ENCODE measurements around a stretch of chr20.

DNA sequence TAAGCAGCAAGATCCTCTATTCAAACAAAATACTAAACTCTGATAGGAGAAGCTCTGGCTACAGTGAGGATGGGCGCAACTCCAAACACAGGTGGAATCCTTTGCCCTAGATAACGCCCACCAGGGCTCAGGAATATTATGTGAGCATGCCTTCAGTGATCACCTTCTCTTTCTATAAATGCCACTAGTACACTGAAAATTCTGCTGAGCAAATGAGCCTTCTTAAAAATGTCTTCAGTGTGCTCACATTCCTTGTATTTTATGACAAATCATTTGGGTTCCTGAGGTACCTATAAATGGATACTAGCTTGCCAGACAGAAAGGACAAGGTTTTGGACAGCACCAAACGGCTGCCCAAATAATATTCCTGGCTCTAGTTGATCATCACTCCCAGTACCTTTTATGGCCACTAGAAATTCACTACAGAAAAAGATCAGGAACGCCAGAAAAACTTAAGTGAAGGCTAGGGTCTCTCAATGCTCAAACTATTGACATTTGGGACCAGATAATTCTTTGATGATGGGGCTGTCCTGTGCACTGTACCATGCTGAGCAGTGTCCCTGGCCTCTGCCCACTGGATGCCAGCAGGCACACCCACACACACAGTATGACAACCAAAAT, 13.1 kb downstream of the ZNF217 start:
- PRO-cap, result no peak
- RAMPAGE, long total RNA, 4 experiments, result no peak in any of the 4 experiments

- PRO-cap, result no peak
- RAMPAGE, long total RNA, 4 experiments, result no peak in any of the 4 experiments
Observed at GRCh38 chr20:53583610-53584220, 9.9 kb downstream of the ZNF217 start.

GRCh38 chr20:53590899-53591150, 2.8 kb downstream of the ZNF217 start:
- PRO-cap, result no peak
- RAMPAGE, long total RNA, 4 experiments, result no peak in any of the 4 experiments

- PRO-cap, result no peak
- RAMPAGE, long total RNA, 4 experiments, result no peak in any of the 4 experiments
Observed at GRCh38 chr20:53611234-53612059, 17.8 kb upstream of the ZNF217 start.

DNA sequence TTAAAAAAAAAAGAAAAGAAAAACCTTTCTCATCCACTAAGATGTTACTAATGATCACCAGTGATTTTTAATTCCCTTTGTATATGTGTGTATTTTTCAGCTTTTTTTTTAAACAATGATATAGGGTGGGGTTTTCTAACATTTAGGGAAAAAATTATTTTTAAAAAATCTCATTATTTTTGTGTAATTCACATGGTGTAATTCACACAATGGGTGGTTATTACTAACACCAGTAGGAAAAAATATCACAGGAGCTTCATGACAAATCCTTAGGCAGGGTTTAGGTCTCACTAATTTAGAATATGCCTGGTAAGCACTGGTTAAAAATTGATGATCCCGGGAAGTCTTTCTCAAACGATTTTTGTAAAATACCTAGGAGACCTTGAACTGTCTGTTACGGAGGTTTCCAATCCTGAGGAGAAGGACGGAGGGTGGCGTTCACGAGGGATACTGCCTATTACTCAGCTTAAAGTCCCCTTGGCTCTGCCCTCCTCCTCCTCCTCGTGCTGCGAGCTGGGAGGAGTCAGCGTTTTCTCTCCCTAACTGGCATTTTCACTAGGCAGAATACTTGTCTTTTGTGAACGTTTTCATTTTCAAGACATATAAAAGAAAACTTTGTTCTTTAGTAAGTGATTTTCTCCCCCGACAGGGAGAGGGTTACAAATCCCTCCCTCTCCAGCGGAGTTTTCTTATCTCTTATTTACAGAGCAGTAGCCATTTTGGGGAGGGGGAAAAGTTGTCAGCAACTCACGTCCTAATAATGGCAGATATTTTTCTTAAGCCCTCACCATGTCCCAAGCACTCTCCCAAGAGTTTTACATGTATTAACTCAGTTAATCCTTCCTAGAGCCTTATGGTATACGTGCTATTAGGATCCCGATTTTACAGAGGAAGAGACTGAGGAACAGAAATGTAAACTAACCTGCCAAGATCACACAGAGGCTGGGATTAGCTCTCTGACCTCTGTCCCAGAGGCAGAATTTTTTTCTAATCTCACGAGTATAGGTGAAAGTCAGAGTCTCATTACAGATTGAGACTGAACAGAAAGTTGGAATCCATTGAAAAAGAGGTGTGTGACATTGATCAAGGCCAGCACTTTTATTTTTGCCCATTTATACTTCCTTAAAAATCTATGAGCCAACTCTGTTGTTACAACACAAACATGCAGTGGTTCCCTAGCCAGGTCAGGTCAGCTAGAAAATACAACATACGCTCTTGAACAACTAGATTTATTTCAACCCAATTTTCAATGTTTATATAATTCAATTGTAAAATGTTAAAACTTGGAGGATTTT, 29.9 kb upstream of the ZNF217 start:
- PRO-cap, result bidirectional peak, plus-strand start at position 486 of the sequence, minus-strand start at position 423 of the sequence
- RAMPAGE, long total RNA, 4 experiments, result no peak in any of the 4 experiments

- PRO-cap, result unidirectional peak, plus-strand start at chr20:53652585
- RAMPAGE, long total RNA, 4 experiments, result no peak in any of the 4 experiments
Observed at GRCh38 chr20:53652043-53653028, 58.7 kb upstream of the ZNF217 start.

DNA sequence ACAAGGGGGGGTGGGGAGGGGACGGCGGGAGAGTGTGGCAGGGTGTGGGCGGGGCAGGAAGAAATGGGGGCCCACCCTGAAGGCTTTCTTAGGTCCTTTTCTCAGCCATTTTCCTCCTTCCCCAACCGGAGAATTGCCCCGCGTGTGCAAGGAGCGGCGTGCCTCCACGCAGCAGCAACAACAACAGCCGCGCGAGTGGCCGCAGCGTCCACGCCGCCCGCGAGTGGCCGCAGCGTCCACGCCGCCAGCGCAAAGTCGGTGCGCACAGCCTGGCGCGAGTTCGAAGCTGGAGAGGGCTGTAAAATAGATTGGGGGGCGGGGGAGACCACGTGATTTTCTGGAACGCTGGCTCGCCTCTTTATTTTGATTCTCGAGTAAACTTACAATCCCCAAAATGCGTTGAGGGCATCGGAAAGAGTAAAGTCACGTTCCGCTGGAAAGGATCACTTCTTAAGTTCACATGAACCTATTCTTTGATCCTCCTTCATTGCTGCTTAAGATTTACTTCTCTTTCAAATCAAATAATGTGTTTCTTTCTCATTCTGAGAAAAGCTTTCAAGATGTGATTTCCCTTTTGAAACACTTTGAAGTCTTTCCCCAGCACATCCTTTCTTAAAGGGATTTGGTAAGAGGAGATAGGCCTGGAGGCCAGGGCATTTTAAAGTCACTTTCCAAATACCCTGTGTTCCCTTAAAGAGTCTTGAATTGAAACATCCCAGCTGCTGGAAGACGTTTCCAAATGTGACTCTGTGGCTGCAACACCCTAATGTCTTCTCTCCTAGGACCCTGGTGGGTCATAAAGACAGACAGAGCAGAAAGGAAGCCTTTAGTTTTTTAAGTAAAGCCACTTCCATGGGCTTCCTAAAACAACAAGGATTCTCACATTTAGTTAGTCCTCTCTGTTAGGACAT, 66.7 kb upstream of the ZNF217 start:
- PRO-cap, result unidirectional peak, minus-strand start at position 257 of the sequence
- RAMPAGE, long total RNA, 4 experiments, result no peak in any of the 4 experiments

- PRO-cap, result no peak
- RAMPAGE, long total RNA, 4 experiments, result no peak in any of the 4 experiments
Observed at GRCh38 chr20:53677146-53678007, 83.7 kb upstream of the ZNF217 start.

DNA sequence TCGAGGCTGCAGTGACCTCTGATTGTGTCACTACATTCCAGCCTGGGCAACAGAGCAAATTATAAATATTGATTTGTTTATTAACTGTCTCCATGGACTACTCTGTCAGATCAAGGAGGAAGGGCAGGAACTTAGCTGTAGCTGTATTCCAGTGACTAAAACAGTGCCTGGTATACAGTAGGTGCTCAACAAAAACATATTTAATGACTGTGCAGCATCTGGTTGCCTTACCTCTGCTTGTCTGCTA, 117.7 kb upstream of the ZNF217 start:
- PRO-cap, result no peak
- RAMPAGE, long total RNA, 4 experiments, result no peak in any of the 4 experiments

GRCh38 chr20:53753175-53754267, 159.9 kb upstream of the ZNF217 start:
- PRO-cap, result no peak
- RAMPAGE, long total RNA, 4 experiments, result no peak in any of the 4 experiments

DNA sequence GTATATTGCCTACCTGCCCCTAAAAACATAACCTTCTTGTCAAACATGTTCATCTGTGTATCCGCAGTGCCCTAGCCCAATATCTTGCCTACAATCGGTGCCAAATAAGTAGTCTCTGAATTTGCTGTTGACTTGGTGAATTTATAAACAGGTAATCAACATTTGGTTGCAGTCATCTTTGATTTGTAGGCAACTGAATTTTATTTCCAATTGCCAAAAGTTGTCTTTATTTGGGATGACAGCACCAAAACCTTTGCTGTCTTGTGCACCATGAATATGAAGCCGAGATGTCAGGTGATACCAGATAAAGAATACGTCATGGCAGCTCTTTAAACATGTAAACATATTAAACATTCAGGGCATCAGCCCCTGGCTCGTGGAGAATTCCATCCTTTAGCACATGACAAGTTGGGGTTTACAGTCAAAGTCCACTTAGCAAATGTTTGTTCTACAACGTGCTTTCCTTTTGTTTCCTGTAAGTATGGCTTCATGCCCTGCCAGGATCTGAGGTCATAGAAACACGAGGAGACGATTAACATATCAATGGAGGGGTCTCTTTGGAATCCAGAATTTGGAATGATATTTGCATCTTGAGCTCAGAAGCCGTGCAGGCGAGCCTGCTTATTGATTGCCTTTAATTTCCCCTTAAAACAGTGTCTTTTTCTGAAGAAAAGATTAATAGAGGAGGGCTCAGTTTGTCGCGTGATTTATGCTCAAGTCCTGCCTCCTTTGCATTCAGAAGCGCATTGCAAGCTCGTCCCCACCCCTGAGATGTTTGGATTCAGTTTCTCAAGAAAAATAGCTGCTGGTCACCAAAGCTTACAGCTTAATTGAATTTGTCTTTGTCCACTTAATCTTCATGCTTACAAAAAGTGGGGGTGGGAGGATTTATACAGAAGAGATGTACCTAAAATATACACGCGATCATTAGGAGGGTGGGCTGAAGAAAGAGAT, 170.2 kb upstream of the ZNF217 start:
- PRO-cap, result no peak
- RAMPAGE, long total RNA, 4 experiments, result no peak in any of the 4 experiments

DNA sequence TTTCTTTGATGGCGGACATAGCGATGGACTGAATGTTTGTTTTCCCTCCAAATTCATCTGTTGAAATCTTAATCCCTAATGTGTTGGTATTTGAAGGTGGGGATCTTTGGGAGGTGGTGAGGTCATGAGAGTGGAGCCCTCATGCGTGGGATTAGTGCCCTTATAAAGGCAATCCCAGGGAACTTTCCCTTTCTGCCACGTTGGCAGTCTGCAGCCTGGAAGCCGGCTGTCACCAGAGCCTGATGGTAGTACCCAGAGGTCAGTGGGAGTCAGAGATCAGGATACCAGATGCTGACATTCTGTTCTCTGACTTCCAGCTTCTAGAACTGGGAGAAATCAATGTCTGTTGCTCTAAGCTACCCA, 173.5 kb upstream of the ZNF217 start:
- PRO-cap, result no peak
- RAMPAGE, long total RNA, 4 experiments, result no peak in any of the 4 experiments

DNA sequence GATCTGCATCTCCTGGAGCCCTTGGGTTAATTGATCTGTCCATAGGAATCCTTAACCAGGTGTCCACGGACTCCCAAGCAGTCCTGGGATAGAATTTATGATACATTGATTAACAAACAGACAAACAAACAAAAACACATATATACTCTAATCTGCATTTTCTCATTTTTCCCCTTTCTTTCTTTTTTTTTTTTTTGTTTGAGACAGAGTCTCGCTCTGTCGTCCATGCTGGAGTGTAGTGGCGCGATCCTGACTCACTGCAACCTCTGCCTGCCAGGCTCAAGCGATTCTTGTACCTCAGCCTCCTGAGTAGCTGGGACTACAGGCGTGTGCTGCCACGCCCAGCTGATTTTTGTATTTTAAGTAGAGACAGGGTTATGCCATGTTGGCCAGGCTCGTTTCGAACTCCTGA, 207.9 kb upstream of the ZNF217 start:
- PRO-cap, result unidirectional peak, minus-strand start at position 255 of the sequence; unidirectional peak, minus-strand start at position 292 of the sequence
- RAMPAGE, long total RNA, 4 experiments, result no peak in any of the 4 experiments

- PRO-cap, result no peak
- RAMPAGE, long total RNA, 4 experiments, result no peak in any of the 4 experiments
Observed at GRCh38 chr20:53863808-53864350, 206.5 kb downstream of the BCAS1 start.

GRCh38 chr20:53870150-53870957, 200.0 kb downstream of the BCAS1 start:
- PRO-cap, result no peak
- RAMPAGE, long total RNA, 4 experiments, result no peak in any of the 4 experiments

- PRO-cap, result no peak
- RAMPAGE, long total RNA, 4 experiments, result no peak in any of the 4 experiments
Observed at GRCh38 chr20:53910305-53910730, 160.1 kb downstream of the BCAS1 start.

DNA sequence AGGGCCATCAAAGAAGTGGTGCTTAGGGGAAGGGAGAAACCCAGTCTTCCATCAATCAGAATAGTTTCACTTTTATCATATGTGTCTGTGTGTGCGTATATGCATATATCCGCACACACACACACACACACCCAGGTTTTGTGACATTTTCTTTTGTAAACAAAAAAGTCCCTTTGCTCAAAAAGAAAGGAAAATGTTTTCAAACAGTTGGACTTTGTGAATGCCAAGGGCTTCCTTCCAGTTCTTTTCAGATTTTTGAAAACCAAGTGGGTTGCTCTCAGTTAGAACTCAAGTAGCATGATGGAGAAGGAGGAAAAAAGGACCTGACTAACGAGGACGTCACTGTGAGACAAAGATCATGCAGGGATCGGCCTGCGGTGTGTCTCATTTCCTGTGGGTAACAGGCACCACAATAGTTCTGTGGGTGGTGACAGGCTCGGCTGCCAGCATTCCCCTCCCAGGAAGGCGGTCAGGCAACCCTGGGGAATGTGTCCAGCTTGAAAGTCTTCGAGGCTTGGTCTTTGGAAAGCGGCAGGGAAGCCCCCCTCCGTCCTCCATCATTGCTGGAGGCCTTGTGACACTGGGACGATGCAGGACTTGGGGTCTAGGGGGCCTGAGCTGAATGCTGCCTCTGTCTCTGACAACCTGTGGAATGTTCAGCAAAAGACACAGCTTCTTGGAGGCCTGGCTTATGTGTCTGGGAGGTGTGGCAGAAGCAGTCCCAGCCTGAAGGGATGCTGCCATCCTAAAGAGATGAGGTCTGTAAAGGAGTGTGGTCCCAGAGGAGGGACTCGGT, 121.1 kb downstream of the BCAS1 start:
- PRO-cap, result no peak
- RAMPAGE, long total RNA, 4 experiments, result no peak in any of the 4 experiments

DNA sequence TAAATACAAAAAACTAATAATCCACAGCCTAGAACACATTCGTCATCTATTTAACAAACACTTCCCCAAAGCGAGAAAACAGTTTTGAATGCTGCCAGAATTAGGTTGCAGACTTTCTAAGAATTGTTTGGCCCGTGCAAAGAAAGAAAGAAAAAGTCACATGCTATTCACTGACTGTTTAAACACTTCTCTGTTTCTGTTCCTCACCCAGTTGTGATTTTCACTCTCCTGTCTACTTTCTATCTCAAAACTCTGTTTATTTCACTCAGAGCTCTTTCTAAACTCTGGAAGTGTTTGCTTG, 52.5 kb downstream of the BCAS1 start:
- PRO-cap, result no peak
- RAMPAGE, long total RNA, 4 experiments, result no peak in any of the 4 experiments

DNA sequence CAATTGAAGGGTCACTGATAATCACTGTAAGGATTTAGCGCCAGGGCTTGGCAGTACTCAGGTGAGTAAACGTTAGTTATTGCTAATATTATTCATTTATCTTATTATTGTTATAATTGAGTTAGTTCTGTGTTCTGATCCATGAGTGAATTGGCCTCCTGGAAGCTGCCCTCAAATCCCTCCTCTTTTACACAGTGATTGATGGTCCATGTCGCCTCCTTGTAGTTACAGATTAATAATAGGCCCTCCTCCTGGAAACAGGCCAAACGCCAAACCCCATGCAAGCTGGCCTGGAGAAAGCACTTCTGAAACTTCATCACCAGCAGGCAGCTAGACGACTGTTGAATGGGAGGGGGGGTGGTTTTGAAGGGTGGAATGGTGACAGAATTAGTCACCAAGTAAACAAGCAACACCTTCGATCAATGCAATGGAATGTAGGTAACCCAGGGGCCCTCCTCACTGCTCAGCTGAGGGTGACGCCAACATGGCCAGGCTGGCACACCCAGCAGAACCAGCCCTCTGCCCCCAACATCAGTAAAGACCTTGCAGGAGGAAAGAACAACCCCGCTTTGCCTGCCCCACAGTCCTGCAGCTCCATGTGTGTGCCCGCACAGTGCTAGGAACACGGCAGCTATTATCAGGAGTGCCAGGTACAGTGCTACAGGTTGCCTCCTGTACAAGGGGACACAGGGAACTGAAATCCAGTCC, 2.8 kb downstream of the BCAS1 start:
- PRO-cap, result bidirectional peak, plus-strand start at position 537 of the sequence, minus-strand start at position 307 of the sequence
- RAMPAGE, long total RNA, 4 experiments, result no peak in any of the 4 experiments

GRCh38 chr20:54103298-54103648, 32.9 kb upstream of the BCAS1 start:
- PRO-cap, result unidirectional peak, minus-strand start at chr20:54103501
- RAMPAGE, long total RNA, 4 experiments, result no peak in any of the 4 experiments